ENCODE data around the genes CACNG1 and AMZ2.

GRCh38 chr17:67043950-67044700, at the start of gene CACNG1:
Gene CACNG1, plus strand, starts transcription at chr17:67044554.
- RRBS = 83% methylated on average over 6 of the region's 31 CpGs
CAGE:
- cytosol, long polyA plus RNA = no peak
- long polyA plus RNA = no peak
- nucleus, long polyA plus RNA = no peak

DNA sequence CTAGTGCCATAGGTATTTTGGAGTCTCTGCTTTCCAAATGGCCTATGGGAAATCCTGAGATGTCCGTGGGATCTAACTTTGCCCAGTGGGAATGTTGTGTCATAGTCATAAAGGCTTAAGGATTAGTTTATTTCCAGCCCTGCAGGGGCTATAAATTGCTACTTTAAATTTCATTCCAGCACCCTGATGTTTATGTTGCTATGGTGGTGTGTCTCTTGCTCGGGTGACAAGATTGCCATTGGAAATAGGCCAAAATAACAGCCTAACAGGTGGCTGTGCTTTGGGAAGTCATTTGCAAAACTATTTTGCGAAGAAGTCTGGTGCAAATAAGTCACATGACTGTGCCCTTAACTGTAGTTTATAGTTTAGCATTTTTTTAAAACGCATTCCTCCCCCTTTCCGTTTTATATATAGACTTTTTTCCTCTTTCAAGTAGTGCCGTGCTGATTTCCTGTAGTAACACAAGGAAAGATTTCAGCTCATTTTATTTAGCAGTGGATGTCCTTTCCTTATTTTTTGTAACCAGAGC, 23.1 kb downstream of the PITPNC1 start:
- RRBS = no CpG with 5 or more reads among the region's 6 CpGs
CAGE:
- cytosol, long polyA plus RNA = no peak
- long polyA plus RNA = no peak
- nucleus, long polyA plus RNA = no peak

- RRBS = no CpG with 5 or more reads among the region's 10 CpGs
CAGE:
- cytosol, long polyA plus RNA = no peak
- long polyA plus RNA = no peak
- nucleus, long polyA plus RNA = no peak
Observed at GRCh38 chr17:67568838-67569661, 148.7 kb upstream of the NOL11 start.

GRCh38 chr17:67582586-67583224, 135.0 kb upstream of the NOL11 start:
- RRBS = no CpG with 5 or more reads among the region's 8 CpGs
CAGE:
- cytosol, long polyA plus RNA = no peak
- long polyA plus RNA = no peak
- nucleus, long polyA plus RNA = no peak

DNA sequence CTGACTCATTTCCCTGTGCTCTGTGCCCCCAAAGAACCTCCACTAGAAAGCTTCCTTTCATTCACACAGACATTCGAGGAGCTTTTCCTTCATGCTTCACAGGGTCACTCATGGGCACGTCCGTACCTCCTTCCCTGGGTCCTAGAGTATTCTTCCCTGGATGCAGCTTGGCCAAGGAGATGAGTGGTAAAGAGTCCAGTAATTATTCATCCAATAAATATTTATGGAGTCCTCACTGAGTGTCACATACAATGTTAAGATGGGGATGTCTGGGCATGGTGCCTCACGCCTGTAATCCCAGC, 83.8 kb upstream of the NOL11 start:
- RRBS = no CpG with 5 or more reads among the region's 4 CpGs
CAGE:
- cytosol, long polyA plus RNA = no peak
- long polyA plus RNA = no peak
- nucleus, long polyA plus RNA = no peak

- RRBS = no CpG with 5 or more reads among the region's 19 CpGs
CAGE:
- cytosol, long polyA plus RNA = no peak
- long polyA plus RNA = no peak
- nucleus, long polyA plus RNA = start-site peak on the plus strand at chr17:67854428-67854484, 40 and 51 reads in 2 replicates
Observed at GRCh38 chr17:67853828-67854784, 28.8 kb downstream of the BPTF start.

DNA sequence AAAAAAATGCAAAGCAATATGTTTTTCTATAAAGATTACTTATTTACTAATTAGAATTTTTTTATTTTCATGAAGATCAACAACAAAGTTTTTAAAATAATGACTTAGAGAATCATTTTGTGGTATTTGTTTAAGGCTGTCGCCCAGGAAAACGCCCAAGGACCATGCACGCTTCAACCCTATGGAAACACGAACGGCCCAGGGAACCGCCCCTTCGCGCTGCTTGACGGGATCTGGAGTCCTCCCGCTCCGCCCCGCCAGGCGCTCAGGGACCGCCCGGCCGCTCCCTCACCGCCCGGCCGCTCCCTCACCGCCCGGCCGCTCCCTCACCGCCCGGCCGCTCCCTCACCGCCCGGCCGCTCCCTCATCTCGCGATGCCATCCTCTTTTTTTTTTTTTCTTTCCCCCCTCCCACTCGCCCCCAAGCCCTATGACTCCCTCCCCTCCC, 332 bp upstream of the KPNA2 start:
- RRBS = no CpG with 5 or more reads among the region's 31 CpGs
CAGE:
- cytosol, long polyA plus RNA = no peak
- long polyA plus RNA = no peak
- nucleus, long polyA plus RNA = no peak

- RRBS = no CpG with 5 or more reads among the region's 10 CpGs
CAGE:
- cytosol, long polyA plus RNA = no peak
- long polyA plus RNA = no peak
- nucleus, long polyA plus RNA = no peak
Observed at GRCh38 chr17:68085943-68086562, 50.5 kb downstream of the KPNA2 start.

DNA sequence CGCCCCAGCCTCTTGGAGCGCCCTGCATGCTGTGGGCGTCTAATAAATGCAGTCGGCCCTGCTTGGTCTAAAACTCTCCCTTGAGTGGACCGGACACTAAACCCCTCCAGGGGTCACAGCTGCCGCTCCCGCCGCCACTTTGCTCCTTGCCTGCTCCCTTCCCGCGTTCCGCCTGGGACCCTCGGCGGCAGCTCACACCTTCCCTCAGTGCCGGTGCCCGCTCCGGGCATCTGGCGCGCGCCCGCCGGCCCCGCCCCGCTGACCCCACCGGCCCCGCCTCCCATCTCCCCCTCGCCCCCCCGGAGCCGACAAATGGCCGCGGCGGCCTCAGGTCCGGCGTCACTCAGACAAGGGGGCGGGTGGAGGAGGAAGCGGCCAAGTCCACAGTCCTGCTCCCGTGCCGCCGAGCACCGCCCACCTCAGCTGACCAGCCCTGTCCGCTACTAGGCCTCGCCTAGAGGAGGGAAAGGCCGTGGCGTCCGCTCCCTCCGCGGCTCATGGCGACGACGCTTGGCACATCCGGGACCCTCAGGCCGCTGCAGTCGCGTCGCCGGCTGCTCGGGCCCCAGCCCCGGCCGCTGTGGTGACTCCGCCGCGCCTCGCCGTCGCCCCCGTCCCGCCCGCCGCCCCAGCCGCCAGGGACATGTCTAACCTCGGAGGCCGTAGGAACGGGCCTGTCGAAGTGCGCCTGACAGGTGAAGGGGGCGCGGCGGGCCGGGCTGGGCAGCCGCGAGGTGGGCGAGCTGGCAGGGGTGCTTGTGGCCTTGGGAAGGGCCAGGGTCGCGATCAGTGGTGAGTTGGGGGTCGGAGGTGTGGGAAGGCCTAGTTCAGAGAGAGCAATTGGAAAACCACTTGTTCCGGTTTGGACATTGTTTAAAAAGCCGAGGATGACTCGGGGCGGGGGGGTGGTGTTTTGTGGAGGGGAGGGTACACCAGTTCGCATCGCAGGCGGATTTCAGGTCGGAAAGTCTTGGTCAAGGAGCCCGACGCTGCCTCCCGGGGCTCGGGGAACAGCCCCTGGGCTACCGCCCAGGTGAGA, 66.0 kb downstream of the KPNA2 start:
- RRBS = 0% methylated on average over 3 of the region's 97 CpGs
CAGE:
- cytosol, long polyA plus RNA = no peak
- long polyA plus RNA = no peak
- nucleus, long polyA plus RNA = no peak

GRCh38 chr17:68124391-68125082, 89.0 kb downstream of the KPNA2 start:
- RRBS = no CpG with 5 or more reads among the region's 4 CpGs
CAGE:
- cytosol, long polyA plus RNA = no peak
- long polyA plus RNA = no peak
- nucleus, long polyA plus RNA = no peak

DNA sequence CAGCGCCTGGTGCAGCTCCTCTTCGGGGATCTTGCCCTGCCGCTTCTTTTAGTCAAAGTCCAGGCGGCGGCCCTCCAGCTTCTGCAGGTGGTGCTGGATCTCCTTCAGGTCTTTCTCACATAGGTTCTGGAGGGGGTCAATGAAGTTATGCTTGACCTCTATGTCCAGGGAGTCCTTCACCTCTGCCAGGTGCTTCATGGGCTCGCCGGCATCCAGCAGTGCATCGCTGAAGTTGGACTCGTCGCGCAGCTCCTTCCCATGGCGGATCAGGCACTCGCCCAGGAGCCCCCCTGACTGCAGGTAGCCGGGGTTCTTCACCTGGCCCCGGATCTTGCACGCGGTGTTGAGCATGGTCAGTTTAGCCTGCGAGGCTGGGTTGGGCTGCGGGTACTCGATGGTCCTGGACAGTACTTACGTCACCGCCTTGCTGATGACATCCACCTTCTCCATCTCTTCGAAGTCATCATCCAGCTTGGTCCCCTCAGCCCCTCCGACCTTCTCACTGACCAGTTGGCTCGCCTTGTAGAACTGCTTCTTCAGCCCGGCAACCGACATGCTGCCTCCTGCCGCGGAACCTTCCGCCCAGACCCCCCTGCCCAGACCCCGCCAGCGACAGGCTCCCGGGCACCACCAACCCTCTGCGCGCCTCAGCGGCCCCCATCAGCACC, 99.6 kb downstream of the KPNA2 start:
- RRBS = 98% methylated on average over 10 of the region's 36 CpGs
CAGE:
- cytosol, long polyA plus RNA = no peak
- long polyA plus RNA = no peak
- nucleus, long polyA plus RNA = no peak

DNA sequence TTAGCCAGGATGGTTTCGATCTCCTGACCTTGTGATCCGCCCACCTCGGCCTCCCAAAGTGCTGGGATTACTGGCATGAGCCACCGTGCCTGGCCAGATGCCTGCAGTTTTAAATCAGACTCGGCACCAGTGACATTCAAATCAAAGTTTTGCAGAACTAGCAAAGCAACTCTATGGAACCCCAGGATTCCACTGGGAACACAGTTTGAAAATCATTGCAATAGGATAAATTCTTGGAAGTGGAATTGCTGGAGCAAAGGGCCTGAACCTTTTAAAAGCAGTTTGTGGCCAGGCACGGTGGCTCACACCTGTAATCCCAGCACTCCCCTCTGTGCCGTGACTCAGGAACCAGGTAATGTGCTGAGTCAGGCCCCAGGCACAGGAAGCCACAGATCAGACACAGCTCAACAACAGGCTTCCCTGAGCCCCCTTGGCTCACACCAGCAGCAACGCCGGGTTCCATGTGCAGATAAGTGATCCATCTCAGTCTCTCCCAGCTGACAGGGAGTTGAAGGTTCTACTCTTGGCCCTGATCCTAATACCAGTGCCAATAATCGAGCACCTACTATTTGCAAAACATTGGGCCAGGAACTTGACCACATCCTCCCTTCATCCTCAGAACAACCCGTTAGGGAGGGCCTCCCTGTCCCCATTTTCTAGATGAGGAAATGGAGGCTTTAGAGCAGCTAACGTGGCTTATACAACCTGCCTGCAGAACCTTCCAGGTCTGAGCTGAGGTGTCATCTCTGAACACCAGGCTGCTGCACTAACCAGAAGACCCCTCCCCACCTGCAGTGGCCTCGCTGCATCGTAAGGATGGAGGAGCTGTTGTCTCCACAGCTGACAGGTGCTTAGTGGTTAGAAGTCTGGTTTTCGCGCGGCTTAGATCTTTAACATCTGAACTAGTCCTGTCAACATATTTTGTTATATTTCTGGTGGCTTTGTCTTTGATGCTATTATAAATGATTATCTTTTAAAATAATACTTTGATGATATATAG, 64.9 kb upstream of the AMZ2 start:
- RRBS = no CpG with 5 or more reads among the region's 17 CpGs
CAGE:
- cytosol, long polyA plus RNA = no peak
- long polyA plus RNA = no peak
- nucleus, long polyA plus RNA = no peak

- RRBS = no CpG with 5 or more reads among the region's 9 CpGs
CAGE:
- cytosol, long polyA plus RNA = no peak
- long polyA plus RNA = no peak
- nucleus, long polyA plus RNA = no peak
Observed at GRCh38 chr17:68206296-68206601, 41.6 kb upstream of the AMZ2 start.

DNA sequence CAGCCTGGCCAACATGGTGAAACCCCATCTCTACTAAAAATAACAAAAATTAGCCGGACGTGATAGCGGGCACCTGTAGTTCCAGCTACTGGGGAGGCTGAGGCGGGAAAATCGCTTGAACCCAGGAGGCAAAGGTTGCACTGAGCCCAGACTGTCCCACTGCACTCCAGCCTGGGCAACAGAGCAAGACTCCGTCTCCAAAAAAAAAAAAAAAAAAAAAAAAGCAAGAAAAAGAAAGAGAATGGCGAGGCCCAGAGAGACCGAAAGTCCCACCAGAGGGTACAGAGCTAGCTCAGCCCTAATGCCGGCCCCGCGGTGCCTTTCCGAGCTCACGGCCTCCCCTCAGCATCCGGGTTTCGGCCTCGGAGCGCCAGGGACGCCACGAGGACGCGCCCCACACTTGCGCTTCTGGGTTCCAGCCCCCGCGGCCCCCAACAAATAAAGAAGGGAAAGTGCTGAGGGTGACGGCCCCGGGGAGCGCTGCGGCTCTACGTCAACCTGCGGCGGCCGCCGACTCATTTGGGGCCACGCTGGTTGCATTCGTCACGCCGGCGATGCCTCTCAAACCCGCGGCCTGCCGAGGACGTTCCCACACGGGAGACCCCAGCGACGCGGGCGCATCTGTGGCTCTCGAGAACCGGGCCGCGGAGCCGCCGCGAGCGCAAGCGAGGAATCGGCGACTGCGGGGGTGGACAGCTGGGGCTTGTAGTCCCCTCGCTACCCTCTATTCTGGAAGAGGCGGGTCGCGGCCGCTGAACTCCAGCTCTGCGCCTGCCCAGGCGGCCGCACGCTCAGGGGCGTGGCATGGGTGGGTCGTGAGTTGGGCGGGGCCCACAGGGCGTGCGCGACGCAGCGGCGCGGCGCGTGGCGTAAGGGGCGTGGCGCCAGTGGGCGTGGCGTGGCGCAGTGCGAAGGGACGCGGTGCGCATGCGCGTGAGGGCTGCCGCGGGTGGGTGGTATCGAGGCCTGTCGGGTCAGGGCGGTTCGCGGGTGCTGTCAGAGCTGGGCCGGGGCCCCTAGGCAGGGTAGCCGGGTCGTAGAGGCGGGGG, at the start of gene AMZ2:
TSS of gene AMZ2 (plus strand) at position 906 of the 1,049 bp plus-strand sequence.
- RRBS = 2% methylated on average over 27 of the region's 103 CpGs
CAGE:
- cytosol, long polyA plus RNA = no peak
- long polyA plus RNA = start-site peak on the plus strand centred at position 929 of the sequence, 56 bp wide, 337 and 335 reads in 2 replicates
- nucleus, long polyA plus RNA = no peak

GRCh38 chr17:68391524-68392022, 65.7 kb downstream of the WIPI1 start:
- RRBS = no CpG with 5 or more reads among the region's 11 CpGs
CAGE:
- cytosol, long polyA plus RNA = no peak
- long polyA plus RNA = no peak
- nucleus, long polyA plus RNA = no peak

GRCh38 chr17:68396864-68397236, 60.4 kb downstream of the WIPI1 start:
- RRBS = no CpG with 5 or more reads among the region's 9 CpGs
CAGE:
- cytosol, long polyA plus RNA = no peak
- long polyA plus RNA = no peak
- nucleus, long polyA plus RNA = no peak

DNA sequence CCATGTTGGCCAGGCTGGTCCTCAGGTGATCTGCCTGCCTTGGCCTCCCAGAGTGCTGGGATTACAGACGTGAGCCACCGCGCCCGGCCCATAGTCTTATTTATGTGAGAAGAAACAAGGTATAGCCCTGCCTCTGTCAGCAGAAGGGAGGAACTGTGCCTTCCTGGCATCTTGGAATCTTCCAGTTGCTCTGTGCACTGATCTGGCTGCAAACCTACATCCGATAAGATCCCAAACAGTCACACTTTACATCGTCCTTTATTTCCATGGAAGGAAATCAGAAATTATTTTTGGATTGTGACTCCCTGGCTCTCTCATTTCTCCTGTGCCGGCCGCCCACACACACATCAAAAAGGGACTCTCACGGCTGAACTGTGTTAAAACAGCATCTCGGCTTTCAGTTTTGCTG, 23.3 kb downstream of the WIPI1 start:
- RRBS = no CpG with 5 or more reads among the region's 10 CpGs
CAGE:
- cytosol, long polyA plus RNA = no peak
- long polyA plus RNA = no peak
- nucleus, long polyA plus RNA = no peak

DNA sequence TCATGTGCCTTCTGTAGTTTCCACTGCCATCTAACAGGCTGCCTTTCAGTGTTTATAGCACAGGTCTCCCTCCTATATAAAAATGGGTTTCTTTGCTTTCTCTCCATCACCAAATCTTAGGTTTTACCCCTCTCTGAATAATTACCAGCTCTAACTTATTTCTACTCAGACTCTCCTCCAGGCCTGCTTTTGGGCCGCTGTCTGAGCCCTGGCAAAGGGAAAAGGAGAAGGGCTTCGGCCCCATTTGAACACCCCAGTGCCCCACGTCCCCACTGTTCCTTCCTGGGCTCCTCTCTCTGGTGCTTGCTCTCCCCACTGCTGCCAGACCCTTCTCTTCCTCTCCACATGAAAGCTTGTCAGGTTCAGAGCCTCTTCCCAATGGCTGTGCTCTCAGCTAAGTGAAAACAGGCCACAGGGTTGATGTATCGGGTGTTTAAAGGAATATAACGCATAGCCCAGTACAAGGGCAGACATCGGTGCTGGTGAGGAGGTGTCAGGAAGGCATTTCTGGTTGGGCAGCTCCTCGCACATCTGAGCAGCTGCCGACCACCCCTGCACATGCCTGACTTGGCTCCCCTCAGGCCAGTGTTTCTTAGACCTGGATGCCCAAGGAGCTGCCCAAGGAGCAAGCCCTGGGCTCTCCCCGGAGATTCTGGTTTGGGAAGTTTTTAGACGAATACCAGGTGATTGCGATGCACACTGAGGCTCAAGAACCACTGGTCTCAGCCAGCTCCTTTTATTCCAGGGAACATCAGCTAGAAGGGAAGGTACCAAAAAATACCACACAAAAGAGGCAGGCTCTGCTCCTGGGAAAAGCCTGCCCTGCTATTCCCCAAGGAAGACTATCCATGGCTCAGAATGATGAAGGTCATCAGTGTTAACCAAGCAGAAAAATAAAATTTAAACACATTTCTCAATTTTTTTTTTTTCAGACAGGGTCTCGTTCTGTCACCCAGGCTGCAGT, 11.7 kb downstream of the WIPI1 start:
- RRBS = no CpG with 5 or more reads among the region's 12 CpGs
CAGE:
- cytosol, long polyA plus RNA = no peak
- long polyA plus RNA = no peak
- nucleus, long polyA plus RNA = no peak

- RRBS = no CpG with 5 or more reads among the region's 14 CpGs
CAGE:
- cytosol, long polyA plus RNA = no peak
- long polyA plus RNA = no peak
- nucleus, long polyA plus RNA = no peak
Observed at GRCh38 chr17:68491803-68492567, 20.2 kb upstream of the PRKAR1A start.

- RRBS = under 1% methylated on average over 21 of the region's 59 CpGs
CAGE:
- cytosol, long polyA plus RNA = no peak
- long polyA plus RNA = no peak
- nucleus, long polyA plus RNA = no peak
Observed at GRCh38 chr17:68512528-68513081, 375 bp downstream of the PRKAR1A start.